Keratinocyte (primary cell): ENCODE measurements around a stretch of chr20.

CAGE:
- cytosol, long polyA minus RNA, result no peak
- cytosol, long polyA plus RNA, result no peak
- long polyA plus RNA, result no peak
- nucleus, long polyA minus RNA, result no peak
- nucleus, long polyA plus RNA, result no peak
Observed at GRCh38 chr20:50919192-50919740, 12.0 kb downstream of the ADNP start.

DNA sequence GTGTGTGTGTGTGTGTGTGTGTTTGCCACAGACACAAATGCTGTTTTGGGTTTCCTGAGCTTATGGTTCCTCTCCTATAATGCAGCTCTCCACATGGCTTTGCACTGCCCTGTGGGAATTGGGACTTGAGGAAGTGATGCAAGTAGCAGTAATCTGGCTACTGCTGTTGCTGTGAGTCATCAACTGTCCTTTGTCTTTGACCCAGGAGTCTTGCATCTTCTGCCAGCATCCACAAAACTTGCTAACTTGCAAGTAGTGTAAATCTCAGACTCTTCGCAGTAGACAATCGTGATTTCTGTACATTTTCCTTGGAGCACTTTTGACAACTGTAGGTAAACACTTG, 10.8 kb upstream of the KCNG1 start:
CAGE:
- cytosol, long polyA minus RNA, result no peak
- cytosol, long polyA plus RNA, result no peak
- long polyA plus RNA, result no peak
- nucleus, long polyA minus RNA, result no peak
- nucleus, long polyA plus RNA, result no peak

CAGE:
- cytosol, long polyA minus RNA, result no peak
- cytosol, long polyA plus RNA, result no peak
- long polyA plus RNA, result no peak
- nucleus, long polyA minus RNA, result no peak
- nucleus, long polyA plus RNA, result no peak
Observed at GRCh38 chr20:51200028-51200346, 177.1 kb upstream of the KCNG1 start.

DNA sequence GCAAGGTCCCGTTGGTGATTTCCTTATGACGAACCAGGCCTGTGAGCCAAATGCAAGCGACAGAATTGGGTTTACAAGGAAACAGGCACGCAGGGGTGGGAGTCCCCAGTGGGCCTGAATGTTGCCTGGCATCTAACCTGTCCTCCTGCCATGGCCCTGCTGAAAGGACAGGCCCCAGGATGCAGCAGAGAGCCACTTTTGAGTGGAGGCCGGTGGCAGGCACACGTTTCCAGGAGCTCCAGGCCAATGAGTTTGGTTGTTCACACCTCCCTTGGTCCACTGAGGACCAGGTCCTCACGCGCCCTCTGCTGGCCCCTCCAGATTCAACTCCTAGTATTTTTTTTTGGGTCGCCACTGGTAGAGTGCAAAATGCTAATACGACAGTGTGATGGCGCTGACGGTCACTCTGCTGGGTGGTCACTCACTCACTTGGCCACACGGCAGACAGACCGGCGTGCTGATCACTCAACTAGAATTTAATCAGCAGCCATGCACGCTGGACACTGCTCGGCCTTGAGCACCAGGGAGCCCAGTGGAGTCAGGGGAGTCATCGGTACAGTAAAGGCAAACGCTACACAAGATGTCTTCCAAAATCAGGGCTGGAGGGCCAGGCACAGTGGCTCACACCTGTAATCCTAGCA, 81.7 kb upstream of the NFATC2 start:
CAGE:
- cytosol, long polyA minus RNA, result no peak
- cytosol, long polyA plus RNA, result no peak
- long polyA plus RNA, result no peak
- nucleus, long polyA minus RNA, result no peak
- nucleus, long polyA plus RNA, result no peak

DNA sequence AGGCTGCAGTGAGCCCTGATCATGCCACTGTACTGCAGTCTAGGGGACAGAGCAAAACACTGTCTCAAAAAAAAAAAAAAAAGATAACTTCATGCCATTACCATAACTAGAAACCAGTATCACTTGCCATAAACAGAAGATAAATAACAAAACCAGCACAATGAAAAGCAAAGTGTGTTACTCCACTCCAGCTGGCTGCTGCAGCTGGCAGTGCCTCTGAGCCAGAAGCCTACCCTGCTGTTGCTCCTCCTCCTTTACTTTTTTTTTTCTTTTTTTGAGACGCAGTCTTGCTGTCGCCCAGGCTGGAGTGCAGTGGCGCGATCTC, 26.0 kb downstream of the ATP9A start:
CAGE:
- cytosol, long polyA minus RNA, result no peak
- cytosol, long polyA plus RNA, result no peak
- long polyA plus RNA, result no peak
- nucleus, long polyA minus RNA, result no peak
- nucleus, long polyA plus RNA, result no peak

DNA sequence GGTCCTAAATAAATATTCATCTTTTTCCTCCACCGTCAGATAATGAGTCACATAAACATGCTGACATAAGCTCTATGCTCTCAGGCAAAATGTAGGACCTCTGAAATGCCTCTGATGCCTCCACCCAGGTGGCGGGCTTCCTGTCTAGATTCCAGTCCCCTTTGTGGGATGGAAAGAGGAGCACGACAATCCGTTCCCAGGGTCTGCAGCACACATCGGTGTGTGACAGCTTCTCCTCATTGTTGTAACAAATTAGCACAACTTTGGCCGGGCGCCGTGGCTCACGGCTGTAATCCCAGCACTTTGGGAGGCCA, 7.0 kb downstream of the ATP9A start:
CAGE:
- cytosol, long polyA minus RNA, result no peak
- cytosol, long polyA plus RNA, result no peak
- long polyA plus RNA, result no peak
- nucleus, long polyA minus RNA, result no peak
- nucleus, long polyA plus RNA, result no peak

DNA sequence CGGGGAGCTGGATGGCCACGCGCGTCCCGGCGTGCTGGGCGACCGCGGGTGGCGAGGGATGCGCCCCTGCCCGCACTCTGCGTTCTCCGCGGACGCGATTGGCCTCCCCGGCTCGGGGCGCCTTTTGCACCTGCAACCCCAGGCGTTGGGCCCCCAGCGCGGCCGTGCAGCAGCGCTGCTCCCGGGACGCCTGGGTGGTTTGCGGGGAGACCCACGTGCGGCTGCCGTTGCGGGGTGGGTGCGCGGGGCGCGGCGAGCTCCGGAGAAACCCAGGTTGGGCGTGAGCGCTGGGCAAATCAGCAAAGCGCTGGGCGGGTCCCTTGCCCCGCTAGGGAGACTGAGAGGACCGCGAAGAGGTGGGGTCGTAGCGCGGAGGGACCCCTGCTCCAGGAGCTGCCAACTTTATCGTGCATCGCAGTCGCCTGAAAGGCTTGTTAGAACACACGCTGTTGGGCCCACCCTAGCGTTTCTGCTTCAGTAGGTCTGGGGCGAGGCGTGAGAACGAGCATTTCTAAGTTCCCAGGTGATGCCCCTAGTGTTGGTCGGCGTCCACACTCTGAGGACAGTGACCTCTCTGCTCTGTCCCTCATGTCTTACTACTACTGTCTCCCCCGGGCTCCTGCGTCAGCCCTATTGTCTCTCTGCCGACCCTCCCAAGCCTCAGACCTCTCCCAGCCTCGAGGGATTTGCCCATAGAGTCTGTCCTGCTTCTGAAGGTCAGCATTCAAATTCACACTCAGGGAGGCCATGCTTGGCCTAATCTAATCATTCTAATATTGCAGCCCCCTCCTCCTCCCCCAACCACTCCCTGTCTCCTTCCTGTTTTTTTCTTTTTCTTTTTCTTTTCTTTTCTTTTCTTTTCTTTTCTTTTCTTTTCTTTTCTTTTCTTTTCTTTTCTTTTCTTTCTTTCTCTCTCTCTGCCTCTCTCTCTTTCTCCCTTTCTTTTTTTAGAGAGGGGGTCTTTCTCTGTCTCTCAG, 624 bp upstream of the ZFP64 start:
CAGE:
- cytosol, long polyA minus RNA, result no peak
- cytosol, long polyA plus RNA, result no peak
- long polyA plus RNA, result no peak
- nucleus, long polyA minus RNA, result no peak
- nucleus, long polyA plus RNA, result no peak

GRCh38 chr20:52948423-52948724, 23.8 kb upstream of the TSHZ2 start:
CAGE:
- cytosol, long polyA minus RNA, result no peak
- cytosol, long polyA plus RNA, result no peak
- long polyA plus RNA, result no peak
- nucleus, long polyA minus RNA, result no peak
- nucleus, long polyA plus RNA, result no peak

GRCh38 chr20:52975889-52976127, 3.6 kb downstream of the TSHZ2 start:
CAGE:
- cytosol, long polyA minus RNA, result no peak
- cytosol, long polyA plus RNA, result no peak
- long polyA plus RNA, result no peak
- nucleus, long polyA minus RNA, result no peak
- nucleus, long polyA plus RNA, result no peak

CAGE:
- cytosol, long polyA minus RNA, result no peak
- cytosol, long polyA plus RNA, result no peak
- long polyA plus RNA, result no peak
- nucleus, long polyA minus RNA, result no peak
- nucleus, long polyA plus RNA, result no peak
Observed at GRCh38 chr20:53031130-53032044, 59.2 kb downstream of the TSHZ2 start.

DNA sequence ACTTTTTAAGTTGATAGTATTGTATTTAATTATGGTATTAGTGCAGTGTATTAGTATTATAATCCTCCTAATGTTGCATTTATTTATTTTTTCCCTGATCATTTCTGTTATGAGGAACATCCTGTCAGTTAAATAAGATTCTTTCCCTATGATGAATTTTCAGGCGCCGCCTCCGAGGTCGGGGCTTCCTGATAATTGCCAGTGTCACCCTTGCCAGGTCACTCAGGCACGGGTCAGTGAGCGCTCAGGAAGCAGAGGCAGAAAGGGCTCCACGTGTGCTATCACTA, 64.8 kb downstream of the TSHZ2 start:
CAGE:
- cytosol, long polyA minus RNA, result no peak
- cytosol, long polyA plus RNA, result no peak
- long polyA plus RNA, result no peak
- nucleus, long polyA minus RNA, result no peak
- nucleus, long polyA plus RNA, result no peak

GRCh38 chr20:53503985-53504461, 89.6 kb downstream of the ZNF217 start:
CAGE:
- cytosol, long polyA minus RNA, result no peak
- cytosol, long polyA plus RNA, result no peak
- long polyA plus RNA, result no peak
- nucleus, long polyA minus RNA, result no peak
- nucleus, long polyA plus RNA, result no peak

CAGE:
- cytosol, long polyA minus RNA, result no peak
- cytosol, long polyA plus RNA, result no peak
- long polyA plus RNA, result no peak
- nucleus, long polyA minus RNA, result no peak
- nucleus, long polyA plus RNA, result no peak
Observed at GRCh38 chr20:53580461-53581081, 13.1 kb downstream of the ZNF217 start.

CAGE:
- cytosol, long polyA minus RNA, result no peak
- cytosol, long polyA plus RNA, result no peak
- long polyA plus RNA, result no peak
- nucleus, long polyA minus RNA, result no peak
- nucleus, long polyA plus RNA, result no peak
Observed at GRCh38 chr20:53584221-53584709, 9.4 kb downstream of the ZNF217 start.

CAGE:
- cytosol, long polyA minus RNA, result no peak
- cytosol, long polyA plus RNA, result no peak
- long polyA plus RNA, result no peak
- nucleus, long polyA minus RNA, result no peak
- nucleus, long polyA plus RNA, result no peak
Observed at GRCh38 chr20:53585168-53585399, 8.6 kb downstream of the ZNF217 start.

GRCh38 chr20:53608236-53609396, 15.0 kb upstream of the ZNF217 start:
CAGE:
- cytosol, long polyA minus RNA, result no peak
- cytosol, long polyA plus RNA, result no peak
- long polyA plus RNA, result no peak
- nucleus, long polyA minus RNA, result no peak
- nucleus, long polyA plus RNA, result no peak

CAGE:
- cytosol, long polyA minus RNA, result no peak
- cytosol, long polyA plus RNA, result no peak
- long polyA plus RNA, result no peak
- nucleus, long polyA minus RNA, result no peak
- nucleus, long polyA plus RNA, result no peak
Observed at GRCh38 chr20:53642334-53643136, 48.9 kb upstream of the ZNF217 start.

DNA sequence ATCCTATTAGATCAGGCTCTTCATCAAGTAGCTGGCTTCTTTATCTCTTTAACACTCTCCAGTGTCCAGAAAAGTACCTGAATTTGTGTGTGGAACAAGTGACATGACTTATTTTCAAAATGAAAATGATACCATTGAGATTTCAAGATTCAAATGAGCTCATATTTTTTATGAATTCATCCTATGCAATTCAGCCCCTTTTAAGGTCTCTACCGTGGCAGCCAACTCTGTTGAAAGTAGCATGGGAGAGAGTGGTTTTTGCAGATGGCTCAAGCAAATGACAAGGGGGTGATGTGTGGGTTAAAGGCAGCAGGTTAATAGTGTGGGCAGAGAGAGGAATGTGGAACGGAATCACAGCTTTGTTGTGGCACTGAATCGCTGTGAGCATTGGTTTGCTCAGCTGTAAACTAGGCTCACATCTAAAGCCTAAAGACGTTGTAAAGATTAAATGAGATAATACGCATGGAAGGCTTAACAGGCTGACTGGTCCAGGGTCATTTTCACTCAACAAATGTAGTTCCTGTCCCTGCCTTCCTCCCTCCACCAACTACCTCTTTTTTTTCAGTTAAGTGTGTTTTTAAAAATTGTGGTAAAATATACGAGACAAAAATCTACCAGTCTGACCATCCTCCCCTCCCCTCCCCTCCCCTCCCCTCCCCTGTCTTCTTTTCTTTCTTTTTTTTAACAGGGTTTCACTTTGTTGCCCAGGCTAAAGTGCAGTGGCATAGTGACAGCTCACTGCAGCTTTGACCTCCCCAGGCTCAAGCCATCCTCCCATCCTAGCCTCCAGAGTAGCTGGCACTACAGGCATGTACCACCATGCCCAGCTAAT, 114.7 kb upstream of the ZNF217 start:
CAGE:
- cytosol, long polyA minus RNA, result no peak
- cytosol, long polyA plus RNA, result no peak
- long polyA plus RNA, result no peak
- nucleus, long polyA minus RNA, result no peak
- nucleus, long polyA plus RNA, result no peak

DNA sequence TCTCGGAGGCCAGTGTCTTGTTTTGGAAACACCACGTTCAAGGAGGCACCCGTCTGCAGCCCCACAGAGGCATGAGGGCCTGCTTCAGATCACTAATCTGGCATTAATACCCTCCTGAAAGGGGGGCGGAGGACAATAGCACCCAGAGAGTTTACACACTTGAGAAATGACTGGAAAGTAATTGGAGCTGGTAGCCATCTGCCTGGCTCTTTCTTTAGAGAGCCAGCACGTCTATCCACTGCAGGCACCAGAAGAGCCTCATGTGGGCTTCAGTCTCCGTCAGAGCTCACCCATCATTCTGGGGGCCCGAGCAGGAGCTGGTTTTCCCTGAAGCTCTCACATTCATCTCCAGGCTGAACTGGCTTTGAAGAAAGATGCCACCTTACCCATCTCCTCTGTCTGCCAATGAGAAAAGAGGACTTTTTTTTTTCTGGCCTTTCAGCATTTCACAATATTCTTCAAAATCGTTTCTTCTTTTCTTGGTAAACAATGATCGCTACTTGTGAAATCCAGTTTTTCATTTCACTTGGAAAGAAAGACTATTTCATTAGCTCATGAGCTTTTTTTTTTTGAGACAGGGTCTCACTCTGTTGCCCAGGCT, 124.6 kb upstream of the ZNF217 start:
CAGE:
- cytosol, long polyA minus RNA, result no peak
- cytosol, long polyA plus RNA, result no peak
- long polyA plus RNA, result no peak
- nucleus, long polyA minus RNA, result no peak
- nucleus, long polyA plus RNA, result no peak

CAGE:
- cytosol, long polyA minus RNA, result no peak
- cytosol, long polyA plus RNA, result no peak
- long polyA plus RNA, result no peak
- nucleus, long polyA minus RNA, result no peak
- nucleus, long polyA plus RNA, result no peak
Observed at GRCh38 chr20:53767135-53767497, 173.5 kb upstream of the ZNF217 start.